ENCODE measurements around the genes BBC3 and MEIS3.

GRCh38 chr19:47230944-47232056 lies at the start of gene BBC3:
TSS of gene BBC3 (minus strand) at chr19:47231199.
- PRO-cap, result bidirectional peak, plus-strand start at chr19:47231329, minus-strand start at chr19:47231199; bidirectional peak, plus-strand start at chr19:47231623, minus-strand start at chr19:47231495; unidirectional peak, plus-strand start at chr19:47231907
- RAMPAGE, long total RNA, 4 experiments, result no peak in any of the 4 experiments

DNA sequence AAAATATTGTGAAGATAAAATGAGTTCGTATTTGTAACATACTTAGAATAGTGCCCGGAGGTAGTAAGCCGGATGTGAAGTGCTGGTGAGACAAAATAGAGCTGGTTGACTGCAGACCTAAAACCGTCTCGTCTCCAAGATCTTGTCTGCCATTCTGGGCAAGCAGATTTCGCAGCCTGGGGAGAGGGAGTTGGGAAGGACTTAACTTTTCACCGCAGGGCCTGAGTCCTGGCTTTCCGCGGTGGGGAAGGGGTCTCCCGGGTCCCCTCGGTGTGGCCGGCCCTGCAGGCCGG lies 8.2 kb upstream of the BBC3 start:
- PRO-cap, result no peak
- RAMPAGE, long total RNA, 4 experiments, result no peak in any of the 4 experiments

GRCh38 chr19:47239591-47240023 lies 8.6 kb upstream of the BBC3 start:
- PRO-cap, result no peak
- RAMPAGE, long total RNA, 4 experiments, result no peak in any of the 4 experiments

DNA sequence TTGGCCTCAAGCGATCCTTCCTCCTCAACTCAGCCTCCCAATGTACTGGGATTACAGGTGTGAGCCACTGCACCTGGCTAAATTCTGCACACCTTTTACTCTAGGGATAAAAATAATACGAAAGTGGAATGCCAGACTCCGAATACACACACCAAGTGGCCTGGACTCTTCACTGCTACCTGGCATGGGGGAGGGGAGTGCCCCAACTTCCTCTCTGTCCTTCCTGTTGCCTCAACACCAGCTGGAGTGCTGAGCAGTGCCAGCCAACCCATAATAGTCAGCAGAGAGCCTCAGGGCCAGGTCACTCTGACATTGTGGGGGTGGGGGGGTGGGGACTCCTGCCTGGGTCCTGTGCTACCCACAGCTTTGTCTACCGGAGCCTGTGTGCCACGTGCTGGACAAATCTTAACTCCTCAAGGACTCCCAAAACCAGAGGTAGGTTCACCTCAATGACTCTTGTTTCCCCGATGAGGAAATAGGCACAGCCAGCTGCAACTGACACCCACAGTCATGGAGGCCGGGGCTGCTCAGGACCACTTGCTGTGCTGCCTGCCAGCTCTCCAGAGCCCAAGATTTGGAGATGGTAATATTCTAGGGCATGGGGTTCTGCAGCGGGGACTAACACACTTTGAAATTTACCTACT lies 4.9 kb downstream of the C5AR2 start:
- PRO-cap, result no peak
- RAMPAGE, long total RNA, 4 experiments, result no peak in any of the 4 experiments

GRCh38 chr19:47419380-47420156 lies at the start of gene MEIS3:
TSS of gene MEIS3 (minus strand) at chr19:47419527.
- PRO-cap, result unidirectional peak, minus-strand start at chr19:47419530
- RAMPAGE, long total RNA, 4 experiments, result no peak in any of the 4 experiments

GRCh38 chr19:47479801-47480113 lies 4.3 kb downstream of the KPTN start:
- PRO-cap, result no peak
- RAMPAGE, long total RNA, 4 experiments, result no peak in any of the 4 experiments

GRCh38 chr19:47486442-47487051 lies 2.5 kb upstream of the KPTN start:
- PRO-cap, result no peak
- RAMPAGE, long total RNA, 4 experiments, result no peak in any of the 4 experiments

- PRO-cap, result no peak
- RAMPAGE, long total RNA, 4 experiments, result no peak in any of the 4 experiments
Observed at GRCh38 chr19:47489805-47490251, 5.8 kb upstream of the KPTN start.

- PRO-cap, result no peak
- RAMPAGE, long total RNA, 4 experiments, result no peak in any of the 4 experiments
Observed at GRCh38 chr19:47491938-47492693, 8.1 kb upstream of the KPTN start.

DNA sequence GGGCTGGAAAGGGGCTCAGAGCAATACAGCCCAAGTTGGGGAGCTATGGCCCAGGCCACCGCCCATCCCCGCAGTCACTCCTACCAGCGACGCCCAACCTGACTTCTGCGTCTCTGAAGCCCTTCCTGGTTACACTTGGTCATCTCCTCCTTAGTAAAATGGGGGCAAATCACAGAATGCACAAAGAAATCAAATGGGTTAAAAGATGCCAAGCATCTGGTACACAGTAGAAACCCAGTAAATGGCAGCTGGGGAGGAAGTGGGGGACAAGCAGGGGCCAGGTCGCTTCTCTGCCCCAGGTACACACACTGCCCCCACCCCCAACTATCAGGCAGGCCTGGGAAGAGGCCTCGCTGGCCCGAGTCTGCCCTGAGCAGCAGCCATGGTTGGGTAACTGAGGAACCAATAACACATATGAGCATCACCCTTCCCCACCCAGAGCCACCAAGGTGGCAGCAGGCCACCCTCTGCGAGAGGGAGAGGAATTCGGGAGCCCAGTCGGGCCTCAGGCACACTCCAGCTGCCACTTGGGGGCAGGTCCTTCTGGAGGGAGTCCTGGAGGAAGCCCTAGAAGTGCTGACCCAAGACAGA lies 13.7 kb upstream of the KPTN start:
- PRO-cap, result no peak
- RAMPAGE, long total RNA, 4 experiments, result no peak in any of the 4 experiments

GRCh38 chr19:47499963-47500822 lies 14.7 kb downstream of the NAPA start:
- PRO-cap, result no peak
- RAMPAGE, long total RNA, 4 experiments, result no peak in any of the 4 experiments

- PRO-cap, result no peak
- RAMPAGE, long total RNA, 4 experiments, result no peak in any of the 4 experiments
Observed at GRCh38 chr19:47509956-47511058, 4.6 kb downstream of the NAPA start.

- PRO-cap, result no peak
- RAMPAGE, long total RNA, 4 experiments, result no peak in any of the 4 experiments
Observed at GRCh38 chr19:47539791-47540385, 25.0 kb upstream of the NAPA start.

DNA sequence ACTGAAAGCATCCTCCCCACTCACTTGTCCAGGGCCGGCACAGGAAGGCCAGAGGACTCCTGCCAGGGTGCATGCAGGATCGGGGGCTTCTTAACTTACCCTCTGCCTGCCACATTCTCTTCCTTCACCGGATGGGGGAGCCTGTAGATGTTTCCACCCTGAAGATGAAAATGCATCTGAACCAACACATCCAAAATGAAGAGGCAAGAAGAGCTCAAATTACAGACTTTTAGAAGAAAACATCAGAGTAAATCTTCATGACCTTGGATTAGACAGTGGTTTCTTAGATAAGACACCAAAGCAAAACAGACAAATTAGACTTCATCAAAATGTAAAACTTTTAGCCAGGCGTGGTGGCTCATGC lies 25.9 kb upstream of the NAPA start:
- PRO-cap, result no peak
- RAMPAGE, long total RNA, 4 experiments, result no peak in any of the 4 experiments

DNA sequence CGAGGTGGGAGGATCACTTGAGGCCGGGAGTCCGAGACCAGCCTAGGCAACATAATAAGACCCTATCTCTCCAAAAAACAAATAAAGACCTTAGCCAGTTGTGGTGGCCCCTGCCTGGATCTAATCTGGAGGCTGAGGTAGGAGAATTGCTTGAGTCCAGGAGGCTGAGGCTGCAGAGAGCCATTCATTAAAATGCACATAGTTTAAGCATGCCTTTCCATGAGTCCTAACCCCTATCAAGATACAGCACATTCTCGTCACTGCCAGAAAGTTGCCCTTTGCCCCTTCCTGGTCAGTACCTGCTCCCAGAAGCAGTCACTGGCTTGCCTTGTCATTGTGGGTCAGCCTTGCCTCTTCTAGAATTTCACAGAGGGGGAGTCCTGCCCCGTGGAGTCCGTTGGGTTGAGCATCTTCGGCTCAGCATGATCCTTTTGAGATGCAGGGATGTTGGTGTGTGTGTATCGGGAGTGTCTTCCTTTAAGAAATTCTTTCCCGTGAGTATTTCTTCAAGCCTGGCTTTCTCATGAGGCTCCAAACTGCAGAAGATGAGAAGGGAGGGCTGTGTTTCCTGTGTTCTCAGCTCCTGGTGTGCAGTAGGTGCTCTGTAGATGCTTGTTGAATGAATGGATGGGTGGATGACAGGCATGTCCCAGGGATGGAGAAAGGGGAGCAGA lies 10.9 kb downstream of the BICRA start:
- PRO-cap, result no peak
- RAMPAGE, long total RNA, 4 experiments, result no peak in any of the 4 experiments

DNA sequence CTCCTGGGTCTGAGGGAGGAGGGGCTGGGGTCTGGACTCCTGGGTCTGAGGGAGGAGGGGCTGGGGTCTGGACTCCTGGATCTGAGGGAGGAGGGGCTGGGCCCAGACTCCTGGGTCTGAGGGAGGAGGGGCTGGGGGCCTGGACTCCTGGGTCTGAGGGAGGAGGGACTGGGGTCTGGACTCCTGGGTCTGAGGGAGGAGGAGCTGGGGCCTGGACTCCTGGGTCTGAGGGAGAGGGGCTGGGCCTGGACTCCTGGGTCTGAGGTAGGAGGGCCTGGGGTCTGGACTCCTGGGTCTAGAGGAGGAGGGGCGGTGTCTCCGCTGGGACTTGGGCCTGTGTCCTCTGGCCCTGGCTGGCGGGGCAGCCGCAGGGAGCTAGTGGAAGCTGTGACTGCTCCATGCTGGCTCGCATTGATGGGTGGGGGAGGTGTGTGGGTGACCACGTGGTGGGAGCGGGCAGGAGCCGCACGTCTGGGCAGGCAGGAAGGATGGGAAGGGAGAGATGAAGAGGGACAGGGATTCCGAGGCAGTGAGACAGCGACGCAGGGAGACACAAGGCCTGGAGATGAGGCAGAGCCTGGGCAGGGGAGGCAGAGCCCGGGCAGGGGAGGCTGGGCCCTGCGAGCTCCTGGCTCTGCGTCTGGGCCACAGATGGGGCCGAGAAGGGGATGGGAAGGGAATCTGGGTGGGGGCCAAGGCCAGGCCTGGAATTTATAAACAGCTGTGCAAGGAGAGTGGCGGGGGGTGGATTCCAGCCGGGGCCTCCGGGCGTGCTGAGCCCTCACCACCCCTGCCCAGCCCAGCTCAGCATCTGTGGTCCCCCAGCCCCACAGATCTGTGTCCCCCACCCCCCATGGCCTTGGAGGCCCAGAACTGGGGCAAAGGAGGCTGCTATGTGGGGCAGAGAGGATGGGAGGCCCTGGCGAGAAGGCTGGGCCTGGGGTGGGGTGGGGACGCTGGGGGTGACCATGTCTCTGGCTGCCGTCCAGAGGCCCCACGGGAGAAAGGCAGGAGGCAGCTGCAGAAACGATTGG lies 5.8 kb downstream of the EHD2 start:
- PRO-cap, result bidirectional peak, plus-strand start at position 532 of the sequence, minus-strand start at position 554 of the sequence; bidirectional peak, plus-strand start at position 747 of the sequence, minus-strand start at position 642 of the sequence
- RAMPAGE, long total RNA, 4 experiments, result no peak in any of the 4 experiments

GRCh38 chr19:48169469-48169894 lies 662 bp downstream of the LIG1 start:
- PRO-cap, result bidirectional peak, plus-strand start at chr19:48169944, minus-strand start at chr19:48169689
- RAMPAGE, long total RNA, 4 experiments, result no peak in any of the 4 experiments

DNA sequence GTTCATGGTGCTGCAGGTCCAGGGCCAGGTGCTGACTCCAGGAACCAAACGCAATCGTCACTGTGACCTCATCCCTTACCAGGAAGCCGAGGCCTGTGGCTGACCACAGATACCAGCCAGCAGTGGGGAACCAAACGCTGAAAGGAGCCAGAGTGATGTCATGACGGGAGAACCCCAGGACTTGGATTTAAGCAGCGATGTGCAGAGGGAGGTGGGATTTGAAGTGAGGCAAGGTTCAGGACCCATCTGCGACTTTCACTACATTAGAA lies 24.9 kb downstream of the CARD8 start:
- PRO-cap, result no peak
- RAMPAGE, long total RNA, 4 experiments, result start-site peak on the minus strand in 1 of 4 experiments, centred at position 90 of the sequence, 26 reads per replicate

GRCh38 chr19:48291208-48291600 lies 21.3 kb downstream of the ZNF114 start:
- PRO-cap, result no peak
- RAMPAGE, long total RNA, 4 experiments, result no peak in any of the 4 experiments

- PRO-cap, result bidirectional peak, plus-strand start at chr19:48326184, minus-strand start at chr19:48326072
- RAMPAGE, long total RNA, 4 experiments, result no peak in any of the 4 experiments
Observed at GRCh38 chr19:48325735-48326405, 518 bp downstream of the EMP3 start.

All from Peyer's patch (tissue), 4 donors.